B cell (primary cell): Measurements from ENCODE around the genes ZNF787, ZSCAN5A and ZNF543.

GRCh38 chr19:55496999-55497441 lies 8.8 kb downstream of the SSC5D start:
- PRO-cap, result no peak
- CAGE, long polyA plus RNA, result no peak

GRCh38 chr19:55526256-55526791 lies 10.6 kb downstream of the SBK2 start:
- PRO-cap, result no peak
- CAGE, long polyA plus RNA, result no peak

DNA sequence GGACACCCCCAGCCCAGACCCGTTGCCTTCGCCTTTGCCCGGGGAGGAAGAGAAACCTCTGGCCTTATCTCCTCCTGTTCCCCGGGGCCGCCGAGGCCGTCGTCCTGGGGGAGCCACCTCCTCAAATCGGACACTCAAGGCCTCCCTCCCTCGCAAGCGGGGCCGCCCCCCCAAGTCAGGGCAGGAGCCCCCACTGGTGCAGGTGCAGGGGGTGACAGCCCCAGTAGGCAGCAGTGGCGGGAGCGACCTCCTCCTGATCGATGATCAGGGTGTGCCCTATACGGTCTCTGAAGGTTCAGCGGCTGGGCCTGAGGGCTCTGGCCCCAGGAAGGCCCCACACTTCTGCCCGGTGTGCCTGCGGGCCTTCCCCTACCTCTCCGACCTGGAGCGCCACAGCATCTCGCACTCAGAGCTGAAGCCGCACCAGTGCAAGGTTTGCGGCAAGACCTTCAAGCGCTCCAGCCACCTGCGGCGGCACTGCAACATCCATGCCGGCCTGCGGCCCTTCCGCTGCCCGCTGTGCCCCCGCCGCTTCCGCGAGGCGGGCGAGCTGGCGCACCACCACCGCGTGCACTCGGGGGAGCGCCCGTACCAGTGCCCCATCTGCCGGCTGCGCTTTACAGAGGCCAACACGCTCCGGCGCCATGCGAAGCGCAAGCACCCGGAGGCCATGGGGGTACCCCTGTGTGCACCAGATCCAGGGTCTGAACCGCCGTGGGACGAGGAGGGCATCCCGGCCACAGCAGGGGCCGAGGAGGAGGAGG lies 2.2 kb downstream of the ZNF524 start:
- PRO-cap, result no peak
- CAGE, long polyA plus RNA, result no peak

GRCh38 chr19:55668417-55668886 lies 6.6 kb upstream of the EPN1 start:
- PRO-cap, result no peak
- CAGE, long polyA plus RNA, result no peak

- PRO-cap, result no peak
- CAGE, long polyA plus RNA, result no peak
Observed at GRCh38 chr19:55712345-55712810, 25.8 kb downstream of the NLRP9 start.

GRCh38 chr19:56080571-56081655 lies 40.2 kb downstream of the ZNF787 start:
- PRO-cap, result bidirectional peak, plus-strand start at chr19:56081320, minus-strand start at chr19:56081022
- CAGE, long polyA plus RNA, result no peak

GRCh38 chr19:56110443-56110978 lies 10.6 kb downstream of the ZNF787 start:
- PRO-cap, result no peak
- CAGE, long polyA plus RNA, result no peak

GRCh38 chr19:56112997-56113565 lies 8.0 kb downstream of the ZNF787 start:
- PRO-cap, result unidirectional peak, minus-strand start at chr19:56113172; unidirectional peak, minus-strand start at chr19:56113219; bidirectional peak, plus-strand start at chr19:56113237, minus-strand start at chr19:56113219
- CAGE, long polyA plus RNA, result no peak

- PRO-cap, result bidirectional peak, plus-strand start at chr19:56121064, minus-strand start at chr19:56120876; bidirectional peak, plus-strand start at chr19:56121200, minus-strand start at chr19:56121229; bidirectional peak, plus-strand start at chr19:56121651, minus-strand start at chr19:56121408
- CAGE, long polyA plus RNA, result no peak
Observed at GRCh38 chr19:56120816-56121799, at the start of gene ZNF787. Gene ZNF787, minus strand, starts transcription at chr19:56121295.

- PRO-cap, result no peak
- CAGE, long polyA plus RNA, result no peak
Observed at GRCh38 chr19:56297348-56297934, 17.2 kb downstream of the ZSCAN5A start.

DNA sequence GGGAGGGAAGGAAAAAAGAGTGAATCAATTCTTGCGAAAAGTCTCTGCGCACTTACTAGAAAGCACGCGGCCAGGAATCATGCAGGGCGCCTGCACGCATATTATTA lies 421 bp downstream of the ZSCAN5A start:
- PRO-cap, result bidirectional peak, plus-strand start at position 49 of the sequence, minus-strand start outside the sequence
- CAGE, long polyA plus RNA, result no peak

- PRO-cap, result bidirectional peak, plus-strand start at chr19:56314647, minus-strand start at chr19:56314562; bidirectional peak, plus-strand start at chr19:56314752, minus-strand start at chr19:56314839; bidirectional peak, plus-strand start at chr19:56314977, minus-strand start at chr19:56315037
- CAGE, long polyA plus RNA, result start-site peak on the minus strand at chr19:56314834-56314866, 33 and 26 reads in 2 replicates
Observed at GRCh38 chr19:56314472-56315063, at the start of gene ZSCAN5A. Gene ZSCAN5A, minus strand, starts transcription at chr19:56314839.

GRCh38 chr19:56678196-56678406 lies 6.5 kb upstream of the ZNF835 start:
- PRO-cap, result no peak
- CAGE, long polyA plus RNA, result no peak

- PRO-cap, result no peak
- CAGE, long polyA plus RNA, result no peak
Observed at GRCh38 chr19:56837392-56838579, 2.7 kb downstream of the PEG3 start.

DNA sequence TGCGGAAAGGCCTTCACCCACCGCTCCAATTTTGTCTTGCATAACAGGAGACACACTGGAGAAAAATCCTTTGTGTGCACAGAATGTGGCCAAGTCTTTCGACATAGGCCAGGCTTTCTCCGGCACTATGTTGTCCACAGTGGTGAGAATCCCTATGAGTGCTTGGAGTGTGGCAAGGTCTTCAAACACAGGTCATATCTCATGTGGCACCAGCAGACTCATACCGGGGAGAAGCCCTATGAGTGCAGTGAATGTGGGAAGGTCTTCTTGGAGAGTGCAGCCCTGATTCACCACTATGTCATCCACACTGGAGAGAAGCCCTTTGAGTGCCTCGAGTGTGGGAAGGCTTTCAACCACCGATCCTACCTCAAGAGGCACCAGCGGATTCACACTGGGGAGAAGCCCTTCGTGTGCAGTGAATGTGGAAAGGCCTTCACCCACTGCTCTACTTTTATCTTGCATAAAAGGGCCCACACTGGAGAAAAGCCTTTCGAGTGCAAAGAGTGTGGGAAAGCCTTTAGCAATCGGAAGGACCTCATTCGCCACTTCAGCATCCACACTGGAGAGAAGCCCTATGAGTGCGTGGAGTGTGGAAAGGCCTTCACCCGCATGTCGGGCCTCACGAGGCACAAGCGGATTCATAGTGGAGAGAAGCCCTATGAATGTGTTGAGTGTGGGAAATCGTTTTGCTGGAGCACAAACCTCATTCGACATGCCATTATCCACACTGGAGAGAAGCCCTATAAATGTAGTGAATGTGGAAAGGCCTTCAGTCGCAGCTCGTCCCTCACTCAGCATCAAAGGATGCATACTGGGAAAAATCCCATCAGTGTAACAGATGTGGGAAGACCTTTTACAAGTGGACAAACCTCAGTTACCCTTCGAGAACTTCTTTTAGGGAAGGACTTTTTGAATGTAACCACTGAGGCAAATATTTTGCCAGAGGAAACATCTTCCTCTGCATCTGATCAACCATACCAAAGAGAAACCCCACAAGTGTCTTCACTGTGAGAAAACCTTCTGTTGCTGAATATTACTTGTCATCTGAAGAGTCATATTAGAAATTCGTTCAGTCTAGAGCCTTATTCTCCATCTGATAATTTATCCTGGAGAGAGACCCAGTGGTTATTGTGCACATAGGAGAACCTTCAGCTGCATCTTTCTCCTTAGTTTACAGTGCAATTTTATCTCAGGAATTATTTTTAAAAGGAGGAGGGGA lies 18.4 kb upstream of the AURKC start:
- PRO-cap, result no peak
- CAGE, long polyA plus RNA, result no peak

GRCh38 chr19:57292199-57292795 lies 12.0 kb downstream of the ZNF460 start:
- PRO-cap, result no peak
- CAGE, long polyA plus RNA, result no peak

GRCh38 chr19:57317480-57317960 lies 2.8 kb upstream of the ZNF543 start:
- PRO-cap, result no peak
- CAGE, long polyA plus RNA, result no peak

- PRO-cap, result bidirectional peak, plus-strand start at chr19:57320485, minus-strand start at chr19:57320316; bidirectional peak, plus-strand start at chr19:57321007, minus-strand start at chr19:57320987; bidirectional peak, plus-strand start at chr19:57321122, minus-strand start at chr19:57321031
- CAGE, long polyA plus RNA, result no peak
Observed at GRCh38 chr19:57320011-57321372, at the start of gene ZNF543. Gene ZNF543, plus strand, starts transcription at chr19:57320472.

DNA sequence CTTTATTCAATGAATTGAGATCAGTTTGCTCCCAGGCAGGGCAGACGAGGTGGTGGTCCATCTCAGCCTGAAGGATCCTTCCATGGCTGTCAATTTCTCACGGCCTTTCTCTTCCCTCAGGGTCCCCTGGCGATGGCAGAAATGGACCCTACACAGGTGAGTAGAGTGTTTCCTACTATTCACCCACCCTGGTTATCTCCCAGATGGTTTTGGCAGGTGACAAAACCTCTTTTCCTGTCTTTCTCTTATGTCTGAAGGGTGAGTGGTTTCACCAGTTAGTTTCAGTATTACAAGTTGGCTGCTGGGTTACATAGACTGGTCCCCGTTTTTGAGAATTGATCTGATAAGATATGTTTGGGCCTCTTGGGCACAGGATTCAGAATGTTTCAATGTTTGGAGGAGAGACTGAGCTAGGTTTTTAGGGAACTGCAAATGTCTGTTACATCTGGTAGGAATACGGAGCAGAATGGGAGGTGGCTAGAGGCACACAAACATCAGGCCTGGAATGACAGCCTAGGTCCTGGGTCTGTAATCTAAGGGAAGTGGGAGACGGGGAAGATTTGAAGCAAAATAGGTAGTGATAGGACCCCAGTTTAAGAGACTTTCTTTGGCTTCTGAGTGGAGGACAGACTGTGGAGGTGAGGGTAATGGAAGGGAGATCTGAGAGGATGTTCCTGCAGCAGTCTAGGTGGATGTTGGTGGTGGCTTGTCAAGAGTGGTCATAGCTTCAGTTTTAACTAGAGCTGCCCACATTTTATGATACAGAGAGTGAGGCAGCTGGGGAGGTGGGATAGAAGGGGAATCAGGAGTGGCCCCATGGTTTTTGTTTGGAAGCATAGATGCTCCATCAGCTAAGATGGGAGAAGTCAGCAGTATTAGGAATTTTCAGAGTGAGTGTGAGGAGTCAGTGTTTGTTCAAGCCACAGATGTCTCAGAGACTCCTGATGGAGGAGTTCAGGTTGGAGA lies 4.7 kb downstream of the ZNF548 start:
- PRO-cap, result no peak
- CAGE, long polyA plus RNA, result no peak

DNA sequence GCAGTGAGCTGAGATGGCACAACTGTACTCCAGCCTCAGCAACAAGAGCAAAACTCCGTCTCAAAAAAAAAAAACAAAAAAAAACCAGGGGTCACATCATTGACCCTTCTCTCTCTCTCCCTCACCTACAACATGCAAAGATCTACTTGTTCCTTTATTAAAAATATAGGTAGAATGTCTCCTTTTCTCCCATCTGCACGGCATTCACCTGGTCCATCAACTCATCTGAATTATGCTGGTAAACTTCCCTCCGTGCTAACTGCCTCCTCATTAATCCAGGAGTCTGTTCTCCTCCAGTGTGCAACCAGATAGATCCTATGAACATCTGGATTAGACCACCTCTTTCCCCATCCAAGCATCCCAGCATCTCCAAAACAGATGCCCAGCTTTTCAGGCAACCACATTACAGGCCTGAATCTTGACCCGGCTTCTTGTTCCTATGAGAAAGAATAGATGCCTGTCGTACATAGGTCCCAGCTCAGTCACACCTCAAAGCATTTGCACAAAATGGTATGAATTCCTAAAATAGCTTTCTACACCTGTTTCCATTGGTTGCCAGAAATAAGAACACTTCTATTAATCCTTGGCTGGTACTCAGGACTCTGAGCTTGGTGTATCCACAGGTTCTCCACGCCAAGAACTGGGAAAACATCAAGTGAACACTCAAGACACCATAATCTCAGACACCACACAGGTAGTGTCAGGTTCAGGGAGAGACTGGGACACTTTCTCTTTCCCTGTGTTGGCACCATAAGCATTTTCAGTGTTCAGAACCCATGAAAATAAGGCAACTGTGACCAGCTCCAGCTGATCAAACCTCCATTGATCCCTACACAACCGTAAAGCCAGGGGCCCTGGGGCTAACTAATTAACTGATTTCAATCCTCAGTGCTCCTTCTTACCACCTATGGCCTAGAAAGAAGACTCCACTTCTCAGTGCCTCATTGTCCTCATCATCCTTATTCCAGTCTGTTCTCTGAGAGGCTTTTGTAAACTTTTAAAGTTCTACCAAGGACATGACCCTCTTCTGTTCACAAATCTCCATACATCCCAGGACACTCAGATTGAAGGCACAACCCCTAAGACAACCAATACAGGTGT lies 19.0 kb downstream of the ZNF552 start:
- PRO-cap, result no peak
- CAGE, long polyA plus RNA, result no peak